ENCODE measurements around a stretch of chrX.

- PRO-cap: no peak
- RRBS, 2 experiments: 3 to 6% methylated on average over 20 of the region's 68 CpGs
Measured at GRCh38 chrX:40008609-40009520, 88.9 kb downstream of the BCOR start.

DNA sequence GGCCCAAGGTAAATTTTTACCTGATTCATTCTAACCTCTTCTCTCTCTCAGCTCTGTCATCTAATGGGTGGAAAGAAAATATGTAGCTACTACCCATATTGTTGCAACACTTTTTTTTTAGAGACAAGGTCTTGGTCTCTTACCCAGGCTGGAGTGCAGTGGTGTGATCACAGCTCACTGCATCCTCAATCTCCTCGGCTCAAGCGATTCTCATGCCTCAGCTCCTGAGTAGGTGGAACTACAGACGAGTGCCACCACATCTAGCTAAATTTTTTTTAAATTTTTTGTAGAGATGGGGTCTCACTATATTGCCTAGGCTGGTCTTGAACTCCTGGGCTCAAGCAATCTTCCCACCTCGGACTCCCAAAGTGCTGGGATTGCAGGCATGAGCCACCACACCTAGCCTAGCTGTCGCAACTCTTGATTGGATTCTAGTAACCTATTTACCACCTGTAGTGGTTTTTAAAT lies 76.6 kb downstream of the BCOR start:
- PRO-cap: no peak
- RRBS, 2 experiments: no CpG with 5 or more reads among the region's 5 CpGs

DNA sequence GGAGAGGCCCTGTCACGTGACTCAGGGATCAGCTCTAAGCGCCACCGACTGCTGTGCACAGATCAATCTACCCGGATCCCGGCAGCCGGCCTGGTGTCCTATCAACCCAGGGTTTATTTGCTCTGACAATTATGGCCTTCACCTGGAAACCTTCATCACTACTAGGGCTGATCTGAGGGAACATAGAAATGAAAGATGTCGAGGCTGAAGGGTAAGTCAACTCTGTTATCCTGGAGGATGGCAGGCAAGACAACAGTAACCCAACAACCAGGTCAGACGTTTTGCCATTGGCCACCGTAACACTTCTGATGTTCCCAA lies 38.9 kb downstream of the BCOR start:
- PRO-cap: no peak
- RRBS, 2 experiments: no CpG with 5 or more reads among the region's 9 CpGs

GRCh38 chrX:40093359-40094378 lies 4.1 kb downstream of the BCOR start:
- PRO-cap: no peak
- RRBS, 2 experiments: 4 to 5% methylated on average over 12 to 13 of the region's 34 CpGs

DNA sequence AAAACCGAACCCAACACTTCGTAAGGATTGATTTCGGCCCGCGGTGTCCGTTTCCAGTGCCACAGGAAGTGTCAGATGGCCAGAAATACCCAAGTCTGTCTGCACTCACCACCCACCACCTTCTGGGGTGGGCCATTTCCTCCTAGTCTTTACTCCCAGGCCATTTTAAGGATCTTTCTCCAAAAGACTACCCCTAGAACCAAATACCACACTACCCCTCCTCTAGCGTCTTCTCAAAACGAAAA lies 2.5 kb downstream of the BCOR start:
- PRO-cap: no peak
- RRBS, 2 experiments: no CpG with 5 or more reads among the region's 8 CpGs

DNA sequence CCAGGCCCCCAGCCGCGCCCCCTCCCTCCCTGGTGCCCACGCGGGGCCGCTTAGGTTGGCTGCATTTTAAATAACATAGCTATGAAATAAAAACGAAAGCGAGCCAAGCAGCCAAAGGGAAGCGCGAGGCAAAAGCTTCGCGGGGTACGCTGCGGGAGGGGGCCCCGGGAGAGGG lies 909 bp downstream of the BCOR start:
- PRO-cap: no peak
- RRBS, 2 experiments: 1 to 6% methylated on average over 1 of the region's 14 CpGs

DNA sequence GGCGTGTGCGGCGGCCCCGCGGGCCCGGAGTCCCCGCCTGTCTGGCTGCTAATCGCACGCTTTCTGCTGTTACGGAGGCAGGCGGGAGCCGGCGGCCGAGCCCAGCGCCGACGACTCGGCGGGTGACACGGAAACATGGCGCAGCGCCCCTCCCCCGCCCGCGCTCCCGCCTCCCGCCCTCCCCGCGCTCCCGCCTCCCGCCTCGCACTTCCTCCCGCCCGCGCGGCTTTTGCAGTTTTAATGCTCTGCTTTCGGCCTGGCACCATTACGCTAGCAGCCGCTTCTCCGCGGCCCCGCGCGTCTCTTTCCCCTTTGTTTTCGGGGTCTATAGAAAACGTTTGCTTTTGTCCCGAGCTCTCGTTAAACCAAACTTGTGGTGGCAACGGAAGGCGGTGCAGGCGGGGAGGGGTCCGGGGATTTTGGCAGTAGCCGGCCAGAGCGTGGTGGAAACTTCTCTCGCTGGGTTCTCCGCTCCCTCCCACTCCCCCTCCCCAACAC lies 8.7 kb upstream of the BCOR start:
- PRO-cap: no peak
- RRBS, 2 experiments: 3% methylated on average over 15 of the region's 56 CpGs

DNA sequence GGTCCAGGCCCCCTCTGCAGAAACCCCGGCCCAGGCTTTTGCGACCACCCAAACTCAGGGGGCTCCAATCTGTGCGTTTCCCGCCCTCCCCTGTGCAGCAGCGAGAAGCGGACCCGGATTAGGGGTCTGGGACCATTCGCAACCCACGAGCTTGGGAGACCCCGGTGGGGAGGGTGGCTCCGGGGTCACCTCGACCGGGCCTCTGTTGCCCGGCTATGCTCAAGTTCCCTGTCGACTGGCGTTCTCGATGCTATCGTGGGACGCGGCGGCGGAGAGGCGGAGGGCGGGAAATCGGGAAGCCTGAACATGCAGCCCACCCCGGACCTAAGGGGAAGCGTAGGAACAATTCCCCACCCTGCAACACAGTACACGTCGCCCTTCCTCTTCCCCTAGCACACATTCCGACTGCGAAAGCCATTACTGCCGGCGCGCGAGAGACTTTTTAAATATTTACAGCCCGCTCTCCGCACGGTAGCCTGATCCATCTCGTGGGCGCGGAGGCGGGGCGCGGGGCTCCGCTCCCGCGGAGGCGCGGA lies 48.0 kb upstream of the BCOR start:
- PRO-cap: no peak
- RRBS, 2 experiments: 5 to 15% methylated on average over 8 to 29 of the region's 49 CpGs

DNA sequence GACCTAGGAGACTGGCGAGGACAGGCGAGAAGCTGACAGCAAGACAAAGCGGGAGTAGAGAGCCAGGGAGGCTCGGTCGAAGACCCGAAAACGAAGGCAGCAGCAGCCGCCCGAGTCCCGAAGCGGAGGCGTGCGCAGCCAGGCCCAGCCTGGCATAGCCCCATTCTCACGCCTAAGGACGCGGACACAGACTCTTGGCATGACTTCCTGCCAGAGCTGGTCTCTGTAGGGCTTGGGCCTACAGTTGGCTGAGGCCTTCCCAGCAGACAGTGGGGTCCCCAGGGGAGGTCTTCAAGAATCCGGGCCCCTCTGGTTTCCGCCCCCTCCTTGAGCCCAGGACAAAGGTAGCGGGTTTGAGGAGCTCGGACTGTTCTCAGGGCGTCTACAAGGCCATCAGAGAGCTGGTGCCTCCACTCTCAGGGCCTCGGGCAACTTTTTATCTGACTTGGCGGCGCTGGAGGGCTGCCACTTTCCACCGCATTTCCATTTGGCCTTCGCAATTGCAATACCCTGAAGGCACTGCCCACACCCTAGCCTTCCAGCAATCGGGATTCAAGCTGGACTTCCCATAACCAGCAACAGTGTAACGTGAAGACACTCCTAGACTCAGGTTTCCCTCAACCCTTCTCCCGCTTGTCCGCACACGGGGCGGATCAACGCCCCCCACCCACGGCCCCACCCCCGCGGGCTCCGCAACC lies 50.0 kb upstream of the BCOR start:
- PRO-cap: no peak
- RRBS, 2 experiments: no CpG with 5 or more reads among the region's 37 CpGs

GRCh38 chrX:40151574-40152113 lies 53.9 kb upstream of the BCOR start:
- PRO-cap: no peak
- RRBS, 2 experiments: 7 to 17% methylated on average over 7 to 16 of the region's 50 CpGs

DNA sequence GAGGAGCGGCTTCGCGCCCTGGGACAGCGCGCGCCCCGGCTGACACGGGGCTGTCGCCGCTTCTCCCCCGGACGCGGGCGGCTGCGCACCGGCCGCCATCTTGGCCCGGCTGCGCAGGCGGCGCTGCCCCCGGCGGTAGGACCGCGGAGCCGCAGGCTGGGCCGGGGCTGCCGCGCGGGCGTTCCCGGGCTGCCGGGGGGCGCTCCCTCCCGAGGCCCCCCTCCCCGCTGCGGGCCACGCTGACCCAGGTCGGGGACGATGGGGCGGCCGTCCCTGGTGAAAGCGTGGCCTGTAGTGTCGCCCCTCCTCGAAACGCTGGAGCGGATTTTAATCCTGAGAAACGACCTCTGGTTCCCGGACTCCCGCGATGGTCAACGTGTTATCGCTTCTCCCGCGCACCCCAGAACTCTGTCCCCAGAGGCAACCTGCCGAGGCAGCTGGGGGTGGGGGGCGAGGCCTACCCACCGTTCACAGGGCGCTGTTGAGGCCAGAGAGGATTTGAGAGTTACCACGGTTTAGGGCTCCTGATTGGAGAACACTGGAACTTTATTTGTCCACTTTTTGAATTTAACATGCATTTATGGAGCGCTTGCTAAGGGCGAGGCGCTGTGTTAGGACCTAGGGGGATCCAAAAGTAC lies 60.6 kb upstream of the BCOR start:
- PRO-cap: no peak
- RRBS, 2 experiments: 3% methylated on average over 7 of the region's 63 CpGs; no CpG with 5 or more reads in 1 of the 2 experiments

DNA sequence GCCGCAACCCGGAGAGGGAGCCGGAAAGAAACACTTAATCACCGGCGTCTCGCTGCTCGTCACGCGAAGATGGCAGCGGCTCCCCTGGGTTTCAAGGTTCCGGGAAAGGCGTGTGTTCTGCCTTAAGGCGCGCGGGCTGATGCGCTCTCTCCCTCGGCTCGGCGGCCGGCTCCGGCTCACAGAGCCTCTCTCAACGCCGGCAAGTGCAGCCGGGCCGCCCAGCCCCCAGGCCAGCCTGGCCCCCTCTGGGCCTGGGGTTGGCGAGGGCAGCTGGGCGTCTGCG lies 73.9 kb upstream of the BCOR start:
- PRO-cap: no peak
- RRBS, 2 experiments: 3 to 4% methylated on average over 17 of the region's 28 CpGs

- PRO-cap: unidirectional peak, minus-strand start at chrX:40646552
- RRBS, 2 experiments: no CpG with 5 or more reads among the region's 5 CpGs
Measured at GRCh38 chrX:40646489-40646841, 896 bp downstream of the CXorf38 start.

- PRO-cap: no peak
- RRBS, 2 experiments: no CpG with 5 or more reads among the region's 3 CpGs
Measured at GRCh38 chrX:41033635-41033839, 51.7 kb upstream of the USP9X start.

DNA sequence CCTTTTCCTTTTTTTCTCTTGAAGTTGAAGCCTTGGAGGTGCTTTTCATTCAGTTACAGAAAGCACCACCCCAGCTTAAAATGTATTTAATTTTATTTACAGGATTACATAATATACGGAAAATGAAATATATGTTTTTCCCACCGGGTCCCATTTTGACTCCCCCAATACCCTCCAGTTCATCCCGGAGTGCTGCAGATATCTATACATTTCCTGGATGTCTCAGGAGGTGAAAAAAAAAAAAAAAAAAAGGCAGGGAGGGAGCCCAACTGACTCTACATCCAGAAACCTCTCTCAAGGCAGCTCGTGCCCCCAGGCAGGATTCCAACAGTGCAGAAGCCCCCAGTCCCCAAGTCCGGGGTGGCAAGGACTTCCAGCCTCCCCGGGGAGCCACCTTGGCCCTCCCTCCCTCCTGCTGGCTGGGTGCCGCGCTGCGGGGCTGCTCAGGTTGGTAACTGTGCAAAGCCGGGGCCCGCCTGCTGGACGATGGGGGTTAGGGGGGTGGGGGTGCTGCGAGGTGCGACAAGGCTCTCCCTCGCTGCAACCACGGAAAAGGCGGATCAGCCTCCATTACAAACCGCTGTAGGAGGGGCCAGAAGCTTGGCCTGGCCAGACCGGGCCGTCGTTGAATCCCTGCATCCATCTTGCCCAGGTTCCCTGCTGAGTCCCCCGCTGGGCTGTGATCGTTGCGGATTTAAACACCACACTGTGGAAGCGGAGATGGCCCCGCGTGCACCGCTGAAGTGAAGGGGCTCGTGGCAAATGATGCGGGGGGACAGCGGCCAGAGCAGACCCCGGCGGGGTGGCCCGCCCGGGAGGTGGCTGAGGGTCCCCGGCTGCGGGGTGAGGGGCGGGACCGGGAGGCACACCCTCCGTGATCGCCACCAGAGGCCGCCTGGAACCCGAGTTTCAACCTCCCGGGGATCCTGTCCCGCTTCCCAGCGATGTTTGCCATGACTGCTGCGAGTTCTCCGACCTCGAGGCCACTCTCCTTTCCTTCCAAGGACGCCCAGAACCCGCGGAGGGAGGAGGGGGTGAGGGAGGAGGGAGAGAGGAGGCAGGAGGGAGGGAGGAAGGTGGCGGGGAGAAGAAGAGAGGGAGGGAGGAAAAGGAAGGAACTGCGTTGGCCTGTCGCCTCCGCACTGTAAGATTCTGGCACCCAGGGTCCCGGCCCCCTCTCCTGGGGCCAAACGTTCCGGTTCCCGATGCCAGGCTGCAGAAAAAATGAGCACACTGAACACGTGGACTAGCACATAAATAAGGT lies 58.1 kb upstream of the DDX3X start:
- PRO-cap: no peak
- RRBS, 2 experiments: 3 to 8% methylated on average over 9 of the region's 61 CpGs

DNA sequence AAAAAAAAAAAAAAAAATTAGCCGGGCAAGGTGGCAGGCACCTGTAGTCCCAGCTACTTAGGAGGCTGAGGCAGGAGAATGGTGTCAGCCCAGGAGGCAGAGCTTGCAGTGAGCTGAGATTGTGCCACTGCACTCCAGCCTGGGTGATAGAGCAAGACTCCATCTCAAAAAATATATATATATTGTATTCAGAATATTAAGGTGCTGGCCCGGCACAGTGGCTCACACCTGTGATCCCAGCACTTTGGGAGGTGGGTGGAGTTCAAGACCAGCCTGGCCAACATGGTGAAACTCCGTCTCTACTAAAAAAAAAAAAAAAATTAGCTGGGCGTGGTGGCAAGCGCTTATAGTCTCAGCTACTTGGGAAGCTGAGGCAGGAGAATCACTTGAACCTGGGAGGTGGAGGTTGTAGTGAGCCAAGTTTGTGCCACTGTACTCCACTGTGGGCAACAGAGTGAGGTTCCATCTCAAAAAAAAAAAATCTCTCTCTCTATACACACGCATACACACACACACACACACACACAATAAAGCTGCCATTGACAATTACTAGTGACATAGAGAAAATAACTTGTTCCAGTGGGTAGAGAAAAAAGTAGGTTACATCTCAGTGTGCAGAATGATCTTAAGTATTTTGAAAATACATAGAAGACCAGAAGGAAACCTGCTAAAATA lies 19.5 kb downstream of the DDX3X start:
- PRO-cap: no peak
- RRBS, 2 experiments: no CpG with 5 or more reads among the region's 6 CpGs

- PRO-cap: no peak
- RRBS, 2 experiments: no CpG with 5 or more reads among the region's 11 CpGs
Measured at GRCh38 chrX:41360875-41361525, 27.0 kb downstream of the DDX3X start.

DNA sequence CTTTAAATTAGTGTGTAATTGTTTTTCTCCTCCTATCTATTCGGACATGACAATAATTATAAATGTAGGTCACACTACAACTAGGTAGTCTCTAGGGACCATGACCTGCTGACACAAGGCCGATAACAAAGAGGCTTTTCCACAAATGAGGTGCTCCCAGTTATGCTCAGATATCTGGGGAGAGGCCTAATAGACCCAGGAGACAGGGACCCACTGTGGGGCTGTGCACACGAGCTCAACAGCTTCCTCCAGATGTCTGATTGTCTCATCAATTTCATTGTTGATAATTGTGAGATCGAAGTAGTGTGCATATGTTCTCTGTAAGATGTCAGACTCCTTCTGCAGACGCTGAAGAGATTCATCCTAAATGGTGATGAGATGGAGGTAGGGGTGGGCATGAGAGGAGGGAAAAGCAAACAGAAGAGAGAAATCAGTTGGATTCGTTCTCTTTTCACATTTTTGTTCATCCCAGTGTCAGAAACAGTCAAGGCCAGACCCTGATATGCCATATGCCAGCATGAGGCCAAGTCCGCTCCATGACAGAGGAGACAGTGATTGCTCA lies 73.2 kb downstream of the NYX start:
- PRO-cap: no peak
- RRBS, 2 experiments: no CpG with 5 or more reads among the region's 7 CpGs

DNA sequence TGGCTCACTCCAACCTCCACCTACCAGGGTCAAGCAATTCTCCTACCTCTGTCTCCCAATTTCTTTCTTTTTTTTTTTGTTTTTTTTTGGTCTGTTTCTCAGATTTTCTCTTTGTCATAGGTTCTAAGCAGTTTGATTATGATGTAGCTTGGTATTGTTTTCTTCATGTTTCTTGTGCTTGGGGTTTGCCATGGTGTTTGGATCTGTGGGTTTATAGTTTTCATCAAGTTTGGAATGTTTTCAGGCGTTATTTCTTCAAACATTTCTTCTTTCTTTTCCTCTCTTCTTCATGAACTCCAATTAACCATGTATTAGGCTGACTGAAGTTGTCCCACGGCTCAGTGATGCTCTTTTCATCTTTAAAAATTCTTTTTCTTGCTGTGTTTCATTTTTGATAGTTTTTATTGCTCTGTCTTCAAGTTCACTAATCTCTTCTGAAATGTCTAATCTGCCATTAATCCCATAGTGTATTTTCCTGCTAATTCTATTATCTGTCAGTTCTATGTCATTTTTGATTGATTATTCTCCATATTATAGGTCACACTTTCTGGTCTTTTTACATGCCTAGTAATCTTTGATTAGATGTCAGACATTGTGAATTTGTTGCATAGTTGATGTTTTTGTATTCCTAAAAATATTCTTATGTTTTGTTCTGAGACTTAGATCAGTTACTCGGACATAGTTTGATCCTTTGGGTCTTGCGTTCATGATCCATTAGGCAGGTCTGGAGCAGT lies 115.5 kb upstream of the GPR34 start:
- PRO-cap: no peak
- RRBS, 2 experiments: no CpG with 5 or more reads among the region's 4 CpGs

DNA sequence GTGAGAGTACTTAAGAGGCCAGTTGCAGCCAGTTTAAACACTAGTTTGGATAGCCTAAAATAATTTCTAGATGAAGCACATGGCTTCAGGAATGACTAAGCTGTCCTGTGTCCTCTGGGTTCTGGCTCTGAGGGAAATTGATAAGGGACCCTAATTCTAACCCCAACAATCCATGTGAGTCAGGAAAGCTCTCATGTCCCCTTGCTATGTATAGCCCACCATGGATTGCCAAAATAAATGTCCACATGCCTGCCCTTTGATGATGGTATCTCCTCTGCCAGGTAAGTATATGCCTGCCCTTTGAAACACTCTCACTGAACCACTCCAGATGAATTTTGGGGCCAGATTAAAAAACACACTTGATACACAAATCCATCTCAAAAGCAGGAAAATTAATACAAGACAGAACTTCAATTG lies 3.4 kb upstream of the GPR82 start:
- PRO-cap: unidirectional peak, minus-strand start at position 289 of the sequence